Glomerular endothelial cell (primary cell): ENCODE measurements around the gene RAB33B.

DNA sequence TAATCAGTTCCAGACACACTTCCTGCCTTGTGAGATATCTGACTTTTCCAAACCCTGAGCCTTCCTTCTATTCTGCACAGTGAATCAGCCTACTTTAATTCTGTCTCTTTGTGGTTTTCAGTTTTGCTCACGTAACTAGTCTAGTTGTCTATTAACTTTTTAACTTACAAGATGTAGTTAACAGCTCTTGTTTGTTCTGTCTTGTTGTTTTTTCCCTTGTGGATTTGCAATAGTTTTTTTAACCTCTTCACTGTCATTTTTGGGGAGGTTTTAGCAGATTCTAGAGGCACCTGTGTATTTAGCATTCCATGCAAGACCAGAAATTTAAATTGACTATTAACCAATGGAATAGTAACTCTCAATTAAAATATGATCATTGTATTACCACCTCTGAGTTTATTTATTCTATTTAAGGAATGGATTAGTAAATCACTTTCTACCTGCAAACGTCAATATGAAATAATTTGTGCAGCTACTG is 948.0 kb downstream of the C4orf33 start:
- RAMPAGE, long total RNA, result no peak

DNA sequence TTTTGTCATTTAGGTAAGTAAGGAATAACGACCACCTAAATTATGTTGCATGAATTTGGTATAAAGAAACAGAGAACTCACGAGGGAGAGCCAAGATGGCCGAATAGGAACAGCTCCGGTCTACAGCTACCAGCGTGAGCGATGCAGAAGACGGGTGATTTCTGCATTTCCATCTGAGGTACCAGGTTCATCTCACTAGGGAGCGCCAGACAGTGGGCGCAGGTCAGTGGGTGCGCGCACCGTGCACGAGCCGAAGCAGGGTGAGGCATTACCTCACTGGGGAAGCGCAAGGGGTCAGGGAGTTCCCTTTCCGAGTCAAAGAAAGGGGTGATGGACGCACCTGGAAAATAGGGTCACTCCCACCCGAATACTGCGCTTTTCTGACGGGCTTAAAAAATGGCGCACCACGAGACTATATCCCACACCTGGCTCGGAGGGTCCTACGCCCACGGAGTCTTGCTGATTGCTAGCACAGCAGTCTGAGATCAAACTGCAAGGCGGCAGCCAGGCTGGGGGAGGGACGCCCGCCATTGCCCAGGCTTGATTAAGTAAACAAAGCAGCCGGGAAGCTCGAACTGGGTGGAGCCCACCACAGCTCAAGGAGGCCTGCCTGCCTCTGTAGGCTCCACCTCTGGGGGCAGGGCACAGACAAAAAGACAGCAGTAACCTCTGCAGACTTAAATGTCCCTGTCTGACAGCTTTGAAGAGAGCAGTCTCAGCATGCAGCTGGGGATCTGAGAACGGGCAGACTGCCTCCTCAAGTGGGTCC is 1246.1 kb upstream of the PABPC4L start:
- RAMPAGE, long total RNA, result no peak

DNA sequence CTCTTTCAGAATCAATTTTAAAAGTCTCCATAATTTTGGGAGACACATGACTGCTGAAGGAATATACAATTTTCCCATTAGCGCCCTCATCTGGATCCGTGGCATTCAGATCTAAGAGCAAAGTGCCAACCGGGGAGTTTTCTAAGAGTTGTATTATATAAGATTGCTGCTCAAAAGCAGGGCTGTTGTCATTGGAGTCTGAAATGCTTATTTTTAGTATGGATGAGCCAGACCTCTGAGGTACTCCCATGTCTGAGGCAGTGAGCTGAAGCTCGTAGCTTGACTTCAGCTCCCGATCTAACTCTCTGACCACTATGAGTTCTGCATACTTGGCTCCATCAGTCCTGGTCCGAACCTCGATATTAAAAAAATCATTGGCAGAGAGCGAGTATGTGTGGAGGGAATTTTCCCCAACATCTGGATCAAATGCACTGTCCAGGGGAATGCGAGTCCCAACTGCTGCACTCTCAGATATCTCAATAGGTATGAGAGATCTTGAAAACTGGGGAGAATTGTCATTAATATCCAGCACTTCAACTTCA is 1.0 kb downstream of the PCDH18 start:
- RAMPAGE, long total RNA, result no peak

- RAMPAGE, long total RNA, result no peak
Measured at GRCh38 chr4:138666436-138666930, 349.1 kb upstream of the NOCT start.

DNA sequence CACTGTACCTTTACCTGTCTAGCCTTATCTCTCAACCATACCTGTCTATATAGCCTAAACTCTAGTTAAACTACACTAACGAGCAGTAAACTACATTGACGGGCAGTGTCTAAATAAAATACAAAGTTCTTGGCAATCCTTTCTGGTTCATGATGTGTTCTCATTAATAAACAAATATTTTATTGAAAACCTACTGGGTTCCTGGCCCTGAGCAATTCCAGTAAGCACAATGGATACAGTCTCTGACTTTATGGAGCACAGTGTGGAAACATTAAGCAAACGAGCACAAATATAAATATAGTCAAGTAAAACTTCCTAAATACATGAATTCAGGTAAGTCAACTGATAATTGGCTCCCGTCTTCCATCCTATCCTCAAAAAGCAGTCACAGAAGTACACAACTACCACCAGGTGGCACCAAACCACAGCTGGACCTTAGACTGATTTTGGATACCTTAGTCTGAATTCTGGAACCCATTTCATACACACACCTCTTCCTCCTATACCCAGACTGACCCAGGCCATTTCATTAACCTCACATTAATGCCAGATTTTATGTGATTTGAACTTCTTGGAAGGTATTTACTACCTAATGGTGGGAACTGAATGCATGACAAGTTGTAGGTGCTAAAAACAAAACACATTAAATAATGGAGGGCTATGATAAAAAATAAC is 77.7 kb downstream of the ELF2 start:
- RAMPAGE, long total RNA, result no peak

DNA sequence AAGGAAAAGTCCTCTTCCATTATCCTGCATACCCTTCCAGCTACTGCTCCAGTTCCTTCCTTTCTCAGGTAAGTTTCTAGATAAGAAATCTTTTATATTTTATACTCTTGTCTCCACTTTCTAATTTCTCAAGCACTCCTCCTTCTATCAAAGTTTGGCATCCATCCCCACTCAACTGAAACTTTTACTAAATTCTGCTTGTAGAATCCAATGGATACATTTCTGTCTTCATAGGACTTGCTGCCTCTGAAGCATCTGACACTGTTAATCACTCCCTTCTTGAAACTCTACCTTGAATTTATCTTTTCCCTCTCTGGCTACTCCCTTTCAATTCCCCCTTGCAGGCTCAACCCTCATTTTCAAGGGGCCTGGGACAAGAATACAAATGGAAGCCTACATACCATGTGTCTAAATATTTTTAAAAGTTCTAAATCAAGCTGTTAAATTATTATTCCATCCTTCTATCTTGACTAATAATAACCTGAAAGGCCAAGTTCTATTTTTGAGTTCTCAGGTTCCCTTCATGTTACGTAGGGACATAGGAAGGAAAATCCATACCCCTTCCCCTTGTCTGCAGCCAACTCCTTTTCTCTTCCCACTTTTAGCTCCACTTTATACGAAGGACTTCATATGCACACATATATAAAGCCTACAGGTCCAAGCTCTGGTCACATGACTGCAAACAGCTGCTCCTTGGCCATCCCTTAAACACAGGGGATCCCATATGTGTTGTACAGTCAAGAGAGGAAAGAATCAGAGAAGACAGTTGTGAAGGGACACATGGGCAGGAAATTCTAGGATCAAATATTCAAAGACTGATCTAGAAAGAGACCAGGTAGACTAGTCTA is 36.0 kb downstream of the ELF2 start:
- RAMPAGE, long total RNA, result no peak

GRCh38 chr4:139172245-139172858 is 4.7 kb downstream of the ELF2 start:
- RAMPAGE, long total RNA, result no peak

DNA sequence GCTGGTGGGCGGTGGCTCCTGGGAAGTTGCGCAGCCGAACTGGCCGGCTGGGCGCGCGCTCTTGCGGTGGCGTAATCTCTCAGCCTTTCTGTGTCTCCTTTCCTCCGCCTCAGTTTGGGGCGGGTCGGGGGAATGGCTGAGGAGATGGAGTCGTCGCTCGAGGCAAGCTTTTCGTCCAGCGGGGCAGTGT is at the start of gene RAB33B:
Gene RAB33B, plus strand, starts transcription at position 58 of the 190 bp plus-strand sequence.
- RAMPAGE, long total RNA, result start-site peak on the plus strand centred at position 81 of the sequence, 122 bp wide, 377 and 437 reads in 2 replicates

DNA sequence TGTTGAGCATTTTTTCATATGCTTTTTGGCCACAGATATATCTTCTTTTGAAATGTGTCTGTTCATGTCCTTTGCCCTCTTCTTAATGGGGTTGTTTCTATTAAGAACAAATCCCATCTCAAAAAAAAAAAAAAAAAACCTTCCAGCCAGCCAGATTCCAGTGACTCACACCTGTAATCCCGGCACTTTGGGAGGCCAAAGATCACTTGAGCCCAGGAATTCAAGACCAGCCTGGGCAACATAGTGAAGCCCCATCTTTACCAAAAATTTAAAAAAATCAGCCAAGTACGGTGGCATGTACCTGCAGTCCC is 5.0 kb downstream of the RAB33B start:
- RAMPAGE, long total RNA, result no peak

DNA sequence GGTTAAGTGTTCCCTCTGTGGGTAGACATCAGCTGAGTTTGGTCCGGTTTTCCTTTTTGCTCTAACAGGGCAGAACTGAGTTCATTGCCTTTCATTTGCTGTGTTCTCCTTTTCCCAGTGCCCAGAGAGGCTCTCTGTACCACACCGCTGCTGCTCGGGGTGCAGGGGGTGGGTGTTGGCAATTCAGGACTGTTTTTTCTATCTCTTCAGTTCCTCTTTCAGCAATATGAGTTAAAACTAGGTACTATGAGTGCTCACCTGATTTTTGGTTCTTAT is 17.3 kb downstream of the RAB33B start:
- RAMPAGE, long total RNA, result no peak

DNA sequence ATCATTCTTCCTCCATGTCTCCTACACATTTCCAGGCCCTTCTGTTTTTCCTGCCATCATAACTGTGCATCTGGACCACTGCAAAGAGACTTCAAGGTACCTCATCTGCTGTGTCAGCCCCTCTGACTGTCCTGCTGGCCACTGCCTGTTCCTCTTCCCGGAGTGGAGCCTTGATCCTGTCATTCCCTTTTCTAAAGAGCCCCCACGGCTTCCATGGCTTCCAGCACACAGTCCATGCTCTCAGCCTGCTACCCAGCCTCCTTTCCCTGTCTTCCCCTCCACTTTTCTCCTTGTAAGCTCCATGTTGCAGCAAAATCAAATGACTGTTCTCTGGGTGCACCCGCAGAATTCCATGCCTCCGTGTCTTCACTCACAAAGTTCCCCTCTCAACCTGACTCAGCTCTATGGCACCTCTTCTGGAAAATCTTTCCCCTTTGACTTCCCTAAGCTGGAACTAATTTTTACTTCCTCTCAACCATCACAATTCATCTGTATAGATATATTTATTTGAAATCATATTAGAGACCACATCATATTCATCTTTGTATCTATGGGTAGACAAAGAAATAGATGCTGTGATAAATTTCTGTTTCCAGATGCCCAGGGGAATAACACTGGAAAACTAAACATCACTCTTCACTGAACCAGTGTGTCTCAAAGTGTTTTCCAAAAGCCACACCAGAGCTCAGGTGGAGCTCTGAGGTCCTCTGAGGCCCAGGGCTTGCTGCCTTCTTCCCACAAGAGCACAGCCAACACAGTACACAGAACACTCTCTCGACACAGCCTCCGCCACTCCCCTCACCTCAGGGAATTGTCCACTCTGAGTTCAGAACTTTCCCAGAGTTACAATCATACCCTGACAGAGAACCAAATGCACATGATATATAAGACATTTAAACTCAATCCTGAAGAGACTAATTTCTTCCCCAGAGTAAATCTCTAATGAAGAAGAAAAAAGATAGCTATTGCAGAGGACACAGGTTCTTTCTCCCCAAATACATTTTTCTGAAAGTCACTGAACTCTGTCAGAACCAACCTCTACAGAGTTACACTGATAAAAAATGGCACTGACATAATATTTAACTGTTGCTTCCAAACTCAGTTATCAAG is 3.3 kb downstream of the SETD7 start:
- RAMPAGE, long total RNA, result no peak

GRCh38 chr4:139770353-139770755 is 104.7 kb downstream of the MGST2 start:
- RAMPAGE, long total RNA, result no peak

GRCh38 chr4:139814283-139814841 is 148.7 kb downstream of the MGST2 start:
- RAMPAGE, long total RNA, result no peak

DNA sequence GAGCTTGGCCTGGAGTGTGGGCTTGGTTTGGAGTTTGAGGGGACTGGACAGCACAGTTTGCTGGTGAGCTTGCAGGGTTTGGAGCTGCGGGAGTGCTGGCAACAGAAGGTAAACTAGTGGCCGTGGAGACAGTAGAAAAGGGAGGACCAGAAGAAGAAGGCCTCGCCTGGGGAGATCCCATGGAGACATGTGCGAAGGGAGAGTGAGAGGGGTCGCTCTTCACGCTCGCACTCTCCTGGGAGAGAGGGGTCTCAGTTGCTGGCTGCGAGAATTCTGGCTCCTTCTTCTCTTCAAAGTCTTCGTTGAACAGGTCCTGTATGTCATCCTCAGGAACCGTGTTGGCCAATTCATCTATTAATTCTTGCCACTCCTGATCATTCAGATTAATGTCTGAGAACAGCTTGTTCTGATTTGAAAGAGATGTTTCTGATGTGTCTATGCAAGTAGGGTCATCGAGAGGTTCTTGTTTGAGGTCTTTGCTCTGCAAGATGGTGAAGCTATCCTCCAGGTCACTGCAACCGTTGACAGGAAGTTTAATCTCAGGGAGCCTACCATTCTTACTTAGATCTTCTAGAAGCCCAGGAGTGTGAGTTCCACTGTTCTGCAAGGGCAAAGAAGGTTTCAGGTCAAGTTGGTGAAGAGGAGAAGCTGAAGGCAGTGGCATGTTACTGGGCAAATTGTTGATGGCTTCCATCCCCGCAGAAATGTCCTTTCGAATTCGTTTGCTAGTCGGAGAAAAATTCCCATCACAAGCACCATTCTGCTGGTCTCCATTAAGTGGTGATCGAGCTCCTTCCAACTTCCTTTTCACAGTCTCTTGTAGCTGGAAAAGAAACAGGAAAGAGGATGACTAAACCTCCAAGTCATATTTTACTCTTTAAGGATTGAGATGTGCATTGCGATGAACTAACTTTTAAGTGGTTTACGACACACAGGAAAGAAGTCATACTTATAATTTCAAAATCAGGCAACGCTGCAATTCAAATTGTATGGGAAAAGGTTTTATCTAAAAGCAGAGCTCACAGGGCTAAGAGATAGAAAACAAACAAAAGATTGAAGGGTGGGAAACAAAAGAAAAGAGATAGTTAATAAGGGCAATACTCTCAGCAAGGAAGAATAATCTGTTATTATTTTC is 224.9 kb downstream of the MGST2 start:
- RAMPAGE, long total RNA, result no peak

GRCh38 chr4:140030575-140031222 is 123.3 kb downstream of the MAML3 start:
- RAMPAGE, long total RNA, result no peak

DNA sequence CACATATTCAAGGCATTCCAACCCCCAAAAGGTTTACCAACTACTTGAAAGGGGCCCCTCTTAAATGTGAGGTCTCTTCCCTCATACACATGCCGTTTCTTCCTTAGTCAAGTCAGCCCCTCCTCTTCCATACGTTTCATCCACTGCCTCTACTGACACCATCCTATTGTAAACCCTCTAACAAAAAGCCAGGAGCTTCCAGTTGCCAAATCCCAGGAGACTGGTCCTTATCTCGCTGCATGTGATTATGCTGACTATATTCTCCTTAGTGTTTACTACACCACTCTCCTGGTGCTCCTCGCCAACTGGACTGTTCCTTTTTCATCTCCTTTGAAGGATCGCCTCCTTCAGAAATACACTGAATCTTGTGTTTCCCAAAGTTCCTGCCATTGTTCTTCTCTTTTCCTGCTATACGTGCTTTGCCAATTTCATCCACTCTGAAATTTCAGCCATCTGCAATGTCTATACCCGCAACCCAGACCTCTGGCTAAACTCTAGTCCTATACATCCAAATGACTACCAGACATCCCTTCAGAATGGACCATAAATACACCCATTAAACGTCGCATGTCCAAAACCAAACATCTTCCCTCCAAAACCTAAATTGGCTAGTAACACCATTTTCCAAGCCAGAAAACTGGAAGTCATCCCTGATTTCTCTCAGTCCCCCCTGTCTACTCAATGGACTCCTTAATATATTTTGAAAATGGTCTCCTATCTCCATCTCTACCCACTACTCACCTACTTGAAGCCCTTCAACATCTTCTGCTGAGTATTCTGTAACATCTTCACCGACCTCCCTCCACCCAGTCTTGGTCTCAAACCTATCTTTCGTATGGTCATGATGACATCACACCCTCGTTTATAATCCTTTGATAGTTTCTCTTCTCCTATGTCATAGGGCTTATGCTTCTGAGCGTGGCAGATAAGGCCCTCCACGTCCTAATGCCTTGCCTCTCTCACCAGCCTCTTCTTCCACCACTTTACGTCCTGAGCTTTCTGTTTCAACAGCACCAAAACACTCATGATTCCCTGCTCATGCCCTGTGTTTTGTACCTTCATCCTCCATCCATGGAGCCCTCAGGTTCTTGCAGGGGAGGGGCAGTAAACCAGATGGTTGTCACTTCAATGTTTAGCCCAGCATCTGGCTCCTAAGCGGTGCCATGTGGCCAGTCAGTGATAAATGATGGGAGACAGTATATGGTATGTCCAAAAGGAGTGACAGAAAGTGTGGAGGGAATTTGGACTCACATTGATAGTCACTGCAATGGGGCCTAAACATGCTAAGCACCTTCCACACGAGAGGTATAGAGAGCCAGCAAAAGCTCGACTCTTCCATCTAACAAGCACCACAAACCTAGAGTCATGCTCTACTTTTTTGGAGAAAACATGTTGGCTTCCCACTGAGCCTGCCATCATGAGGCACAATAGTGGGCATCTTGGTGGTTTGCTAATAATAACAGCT is 27.3 kb downstream of the MAML3 start:
- RAMPAGE, long total RNA, result no peak

- RAMPAGE, long total RNA, result no peak
Measured at GRCh38 chr4:140151432-140151722, 2.6 kb downstream of the MAML3 start.

DNA sequence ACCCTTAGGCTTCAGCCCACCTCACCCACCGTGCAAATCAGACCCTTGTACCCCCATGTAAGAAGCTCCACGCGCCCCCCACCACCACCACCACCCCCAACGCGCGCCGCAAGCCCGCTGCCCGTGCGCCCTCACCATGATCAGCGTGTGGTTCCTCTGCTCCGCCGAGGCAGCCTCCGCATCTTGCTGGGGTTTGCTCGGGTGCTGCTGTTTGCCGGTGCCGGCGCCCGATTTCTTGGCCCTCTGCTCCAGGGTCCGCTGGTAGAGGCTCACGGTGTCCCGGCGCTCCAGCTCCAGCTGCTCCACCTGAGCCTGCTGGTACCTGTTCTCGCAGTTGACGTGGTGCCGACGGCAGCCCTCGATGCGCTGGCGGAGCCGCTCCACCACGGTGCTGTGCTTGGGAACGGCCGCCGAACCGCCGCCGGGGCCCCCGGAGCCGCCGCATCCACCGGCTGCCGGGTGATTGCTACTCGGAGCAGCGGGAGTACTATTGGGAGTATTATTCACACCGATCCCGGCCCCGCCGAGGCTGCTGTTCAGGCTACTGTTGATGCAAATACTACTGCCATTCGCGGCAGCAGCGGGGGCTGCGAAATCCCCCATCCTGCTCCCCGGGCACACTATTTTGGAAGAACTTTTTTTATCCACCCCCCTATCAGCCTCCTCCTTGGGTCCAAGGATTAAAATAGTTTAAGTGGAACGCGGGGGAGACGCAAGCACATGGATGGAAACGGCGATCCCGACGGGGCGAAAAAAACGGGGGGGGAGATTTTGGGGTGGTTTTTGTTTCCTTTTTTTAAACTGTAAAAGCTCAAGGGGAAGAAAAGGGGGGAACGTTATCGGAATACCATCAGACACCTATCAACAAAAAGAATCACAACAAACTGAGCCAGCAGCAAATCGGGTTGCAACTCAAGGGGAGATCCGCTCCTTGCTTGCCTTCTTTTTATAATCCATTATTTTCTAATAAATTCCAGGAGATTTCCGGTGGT is 963 bp downstream of the MAML3 start:
- RAMPAGE, long total RNA, result no peak

DNA sequence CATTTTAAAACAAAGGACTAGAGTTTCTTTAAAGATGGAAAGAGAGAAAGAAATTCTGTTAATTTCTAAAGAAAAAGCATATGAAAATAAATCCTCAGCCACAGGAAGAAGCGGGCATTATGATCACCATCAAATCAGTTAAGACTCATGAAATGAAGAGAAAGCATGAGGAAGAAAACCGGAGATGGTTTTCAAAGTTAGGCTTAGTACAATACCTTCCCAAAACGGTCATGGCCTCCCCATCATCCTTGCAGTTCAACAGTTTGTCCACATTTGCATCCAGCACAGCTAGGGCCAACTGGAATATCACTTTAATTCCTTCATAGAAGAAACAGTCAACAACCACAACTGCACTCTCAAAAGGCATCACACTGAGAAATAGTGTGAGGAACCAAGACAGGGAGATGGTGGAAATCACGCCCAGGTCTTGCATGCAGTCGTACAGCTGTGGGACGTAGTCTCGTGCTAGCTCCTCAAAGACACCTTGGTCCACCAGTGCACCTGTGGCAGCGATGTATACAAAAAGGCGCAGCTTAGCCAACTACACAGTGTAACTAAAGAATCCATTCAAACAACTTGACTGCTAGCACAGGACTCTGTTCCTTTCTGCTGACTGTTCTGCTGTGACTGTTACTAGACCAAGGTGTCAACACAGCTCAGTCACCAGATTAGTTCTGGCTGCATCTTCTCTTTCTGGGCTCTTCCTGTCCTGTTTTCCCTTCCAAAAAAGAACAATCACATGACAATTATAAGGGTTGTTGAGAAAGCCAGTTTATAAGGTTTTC is 88.7 kb upstream of the UCP1 start:
- RAMPAGE, long total RNA, result no peak

GRCh38 chr4:140669497-140669984 is 86.6 kb downstream of the TBC1D9 start:
- RAMPAGE, long total RNA, result no peak